PFSK-1 (cell line): Measurements from ENCODE around the genes WDFY2 and SUGT1.

DNA sequence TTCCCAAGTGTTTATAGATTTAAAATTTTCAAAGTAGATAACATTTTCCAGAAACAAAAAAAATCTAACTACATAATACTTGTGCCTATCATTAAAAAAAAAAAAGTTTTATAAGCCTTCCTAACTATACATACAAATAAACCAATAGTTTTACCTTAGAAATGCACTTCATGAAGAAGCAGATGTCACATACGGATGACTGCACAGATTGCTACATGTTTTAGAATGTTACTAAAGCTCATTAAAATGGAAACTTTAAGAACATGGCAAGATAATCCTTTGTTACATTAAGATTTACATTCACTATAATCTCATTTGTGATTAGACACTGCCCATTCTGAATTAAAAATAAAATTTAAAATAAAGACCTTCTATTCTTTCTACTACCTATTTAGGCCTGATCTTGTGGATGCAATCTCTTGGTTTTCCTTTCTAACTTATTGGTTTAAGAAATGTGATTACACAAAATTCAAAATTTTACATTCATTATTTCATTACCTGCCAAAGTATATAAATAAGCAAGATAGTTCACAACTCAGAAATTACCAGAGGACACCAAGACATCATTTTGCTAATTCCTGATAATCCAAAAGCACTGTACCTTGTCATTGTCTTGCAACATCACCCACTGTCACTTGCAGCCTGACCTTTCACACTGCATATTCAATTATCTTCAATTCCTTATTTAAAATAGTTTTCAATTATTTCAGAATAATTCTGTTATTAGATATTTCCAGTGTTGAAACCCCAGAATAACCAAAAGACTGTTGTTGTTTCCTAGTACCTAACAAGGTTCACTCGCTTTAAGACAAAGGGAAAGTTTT lies 14.4 kb downstream of the INTS6 start:
- RRBS, result no CpG with 5 or more reads among the region's 2 CpGs

DNA sequence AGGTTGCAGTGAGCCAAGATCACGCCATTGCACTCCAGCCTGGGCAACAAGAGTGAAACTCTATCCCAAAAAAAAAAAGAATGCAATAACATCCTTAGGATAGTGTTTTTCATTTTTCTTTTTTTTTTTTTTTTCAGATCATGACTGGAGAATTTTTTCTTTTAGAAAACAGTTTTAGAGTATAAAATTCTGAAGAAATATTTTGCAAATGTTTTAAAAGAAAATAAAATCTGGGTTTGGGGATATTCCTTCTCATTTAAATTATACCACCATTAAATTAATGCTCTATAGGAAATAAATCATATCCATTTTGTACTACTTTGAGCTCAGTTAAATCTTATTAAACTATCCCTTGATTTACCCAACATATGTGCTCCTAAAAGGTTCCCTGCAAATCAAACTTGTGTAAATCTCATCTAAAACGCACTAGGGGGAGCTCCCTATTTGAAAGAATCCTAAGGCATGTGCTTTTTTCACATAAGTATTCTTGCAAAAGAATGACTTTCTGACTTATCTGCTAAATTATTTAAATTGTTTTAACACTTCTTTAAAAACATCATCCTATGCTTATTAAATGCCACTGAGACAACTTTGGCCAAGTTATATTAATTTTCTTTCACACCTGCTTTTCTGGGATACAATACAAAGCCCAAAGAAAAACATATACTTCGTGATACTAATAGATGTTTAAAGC lies 8.0 kb downstream of the INTS6 start:
- RRBS, result no CpG with 5 or more reads among the region's 3 CpGs

- RRBS, result no CpG with 5 or more reads among the region's 3 CpGs
These were observed 64.5 kb upstream of the WDFY2 start for GRCh38 chr13:51519608-51520283.

GRCh38 chr13:51584392-51585313 lies at the start of gene WDFY2:
Gene WDFY2, plus strand, starts transcription at chr13:51584462.
- RRBS, result 2% methylated on average over 28 of the region's 84 CpGs

DNA sequence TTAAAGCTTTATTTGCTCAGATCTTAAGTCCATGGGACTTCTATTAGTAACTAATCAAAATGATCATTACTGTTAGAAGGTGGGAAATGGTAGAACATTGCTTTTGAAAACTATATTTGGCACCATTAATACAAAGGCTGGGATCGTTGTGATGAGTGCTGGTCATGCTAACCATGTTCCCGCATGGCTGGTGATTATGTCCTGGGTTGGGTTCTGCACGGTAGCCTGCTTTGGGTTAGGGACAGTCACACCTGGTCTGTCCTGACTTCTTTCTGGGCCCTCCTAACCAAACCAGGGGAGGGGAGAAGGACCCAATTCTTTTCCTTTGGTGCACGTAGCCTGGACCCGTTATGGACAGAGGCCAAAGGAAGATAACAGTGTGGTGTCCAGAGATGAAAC lies 51.7 kb downstream of the DHRS12 start:
- RRBS, result no CpG with 5 or more reads among the region's 5 CpGs

DNA sequence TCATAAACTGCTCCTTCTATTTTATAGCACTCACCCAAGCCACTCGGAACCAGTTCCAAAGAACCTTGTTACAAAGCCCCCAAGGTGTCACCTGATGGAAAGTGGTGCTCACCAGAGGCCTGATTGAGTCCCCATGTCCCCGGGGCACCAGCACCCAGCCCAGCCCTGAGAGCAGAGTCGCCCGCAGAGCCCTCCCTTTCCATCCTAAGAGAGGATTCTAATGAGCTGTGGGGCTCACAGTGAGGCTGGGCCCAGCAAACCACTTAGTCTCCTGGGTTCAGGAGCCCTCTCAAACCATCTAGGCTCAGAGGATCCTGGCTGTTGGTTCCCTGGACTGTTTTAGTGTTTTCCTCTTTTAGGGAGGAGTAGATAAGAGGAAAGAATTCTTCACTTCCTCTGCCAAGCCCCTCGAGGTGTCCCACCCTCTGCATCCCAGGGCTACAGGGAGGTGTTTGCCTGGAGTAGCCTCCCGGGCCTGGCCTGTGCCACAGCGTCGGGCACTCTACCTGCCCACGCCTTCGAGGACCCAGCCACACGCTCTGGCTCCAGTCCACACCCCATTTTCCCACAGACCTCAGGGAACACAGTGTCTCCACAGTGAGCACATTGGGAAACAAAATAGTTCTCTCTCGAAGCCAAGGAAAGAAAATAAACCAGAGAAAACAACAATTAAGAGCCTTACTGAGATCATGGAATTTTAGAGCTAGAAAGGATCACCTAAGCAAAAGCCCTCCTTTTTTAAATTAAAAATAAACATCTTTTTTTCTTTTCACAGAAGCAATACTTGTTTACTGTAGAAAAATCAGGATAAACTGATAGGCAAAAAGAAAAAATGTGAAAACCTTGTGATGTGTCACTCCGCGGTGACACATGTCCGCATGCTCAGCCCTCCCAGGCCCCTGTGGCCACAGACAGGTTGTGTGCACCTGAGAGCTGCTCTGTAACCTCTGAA lies 34.3 kb downstream of the DHRS12 start:
- RRBS, result no CpG with 5 or more reads among the region's 15 CpGs

DNA sequence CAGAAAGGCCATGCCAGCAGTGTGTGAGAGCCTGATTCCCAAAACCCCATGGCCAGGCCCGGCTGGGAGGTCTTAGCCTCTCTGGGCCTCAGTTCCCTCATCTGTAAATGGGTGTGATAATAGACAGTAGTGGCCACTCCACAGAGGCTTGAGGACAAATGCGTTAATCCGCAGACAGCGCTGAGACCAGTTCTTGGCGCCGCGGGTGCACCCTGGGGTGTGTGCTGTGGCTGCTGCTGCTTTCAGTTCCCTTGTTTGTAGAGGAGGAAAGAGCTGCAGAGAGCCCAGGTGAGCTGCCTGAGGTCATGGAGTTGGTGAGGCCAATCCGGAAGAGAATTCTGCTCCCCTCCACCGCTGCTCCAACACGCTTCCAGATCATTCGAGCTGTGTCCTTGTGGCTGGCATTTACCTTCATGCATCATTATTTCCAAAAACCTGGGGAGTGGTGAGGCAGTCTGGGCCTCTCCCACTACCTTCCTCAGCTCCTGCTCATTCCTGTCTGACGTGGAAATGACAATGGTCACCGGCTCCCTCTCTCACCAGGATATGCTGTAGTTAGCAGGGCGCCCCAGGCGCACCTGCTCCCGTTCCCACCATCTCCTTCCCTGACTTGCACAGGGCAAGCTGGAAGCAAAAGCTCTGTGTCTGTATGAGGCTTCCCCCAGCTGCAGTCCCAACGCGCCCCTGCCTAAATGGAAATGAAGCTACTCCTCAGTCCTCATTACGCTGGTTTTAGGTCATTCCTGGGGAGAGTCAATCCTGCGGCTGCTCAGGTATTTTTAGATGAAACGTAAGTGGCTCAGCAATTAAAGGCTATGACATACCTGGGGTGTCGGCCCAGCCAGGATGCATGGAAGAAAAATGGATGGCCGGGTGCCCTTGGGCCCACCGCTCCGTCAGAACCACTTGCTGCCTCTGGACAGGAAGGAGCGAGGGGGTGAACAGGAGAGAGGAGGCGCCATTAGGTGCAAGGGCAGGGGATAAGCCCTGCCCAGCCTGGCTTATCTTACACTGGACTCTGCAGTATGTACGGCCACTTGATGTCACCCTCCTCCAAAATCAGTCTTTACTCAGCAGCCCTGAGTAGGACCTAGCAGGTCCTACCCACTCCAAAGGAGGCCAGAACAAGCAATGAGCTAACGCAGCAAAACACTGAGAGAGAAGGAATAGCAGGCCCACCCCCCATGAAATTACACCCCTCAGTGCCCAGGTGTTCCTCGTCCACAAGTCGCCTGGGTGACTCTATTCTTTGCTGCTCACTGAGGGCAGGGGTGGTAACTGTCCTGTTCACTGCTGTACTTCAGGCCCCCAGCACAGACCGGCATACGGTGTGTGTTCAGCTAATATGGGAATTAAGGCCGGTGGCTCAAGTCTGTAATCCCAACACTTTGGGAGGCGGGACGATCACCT lies 32.5 kb downstream of the DHRS12 start:
- RRBS, result no CpG with 5 or more reads among the region's 36 CpGs

- RRBS, result no CpG with 5 or more reads among the region's 4 CpGs
These were observed 17.7 kb upstream of the DHRS12 start for GRCh38 chr13:51821504-51822167.

DNA sequence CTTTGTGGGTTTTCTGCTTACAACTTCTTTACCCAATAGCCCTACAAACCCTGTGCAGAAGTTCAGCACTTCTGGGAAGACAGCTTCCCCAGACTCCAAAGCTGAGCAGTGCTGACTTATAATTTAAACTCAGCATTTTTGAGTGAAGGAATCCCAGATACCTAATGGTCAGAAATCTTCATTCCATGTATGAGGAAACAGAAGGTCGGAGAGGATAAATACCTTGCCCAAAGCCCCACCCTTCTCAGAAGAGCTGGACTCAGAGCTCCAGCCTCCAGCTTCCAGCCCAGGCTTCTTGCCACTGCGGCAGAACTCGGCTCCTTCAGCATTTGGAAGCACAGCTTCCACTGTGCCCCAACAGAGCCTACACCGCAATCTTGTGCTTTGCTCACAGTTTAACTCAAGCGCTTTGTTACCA lies 49.2 kb downstream of the ATP7B start:
- RRBS, result no CpG with 5 or more reads among the region's 5 CpGs

GRCh38 chr13:51978869-51979481 lies 32.3 kb downstream of the ATP7B start:
- RRBS, result no CpG with 5 or more reads among the region's 4 CpGs

GRCh38 chr13:52275558-52275864 lies 116.1 kb upstream of the NEK3 start:
- RRBS, result no CpG with 5 or more reads among the region's 8 CpGs

DNA sequence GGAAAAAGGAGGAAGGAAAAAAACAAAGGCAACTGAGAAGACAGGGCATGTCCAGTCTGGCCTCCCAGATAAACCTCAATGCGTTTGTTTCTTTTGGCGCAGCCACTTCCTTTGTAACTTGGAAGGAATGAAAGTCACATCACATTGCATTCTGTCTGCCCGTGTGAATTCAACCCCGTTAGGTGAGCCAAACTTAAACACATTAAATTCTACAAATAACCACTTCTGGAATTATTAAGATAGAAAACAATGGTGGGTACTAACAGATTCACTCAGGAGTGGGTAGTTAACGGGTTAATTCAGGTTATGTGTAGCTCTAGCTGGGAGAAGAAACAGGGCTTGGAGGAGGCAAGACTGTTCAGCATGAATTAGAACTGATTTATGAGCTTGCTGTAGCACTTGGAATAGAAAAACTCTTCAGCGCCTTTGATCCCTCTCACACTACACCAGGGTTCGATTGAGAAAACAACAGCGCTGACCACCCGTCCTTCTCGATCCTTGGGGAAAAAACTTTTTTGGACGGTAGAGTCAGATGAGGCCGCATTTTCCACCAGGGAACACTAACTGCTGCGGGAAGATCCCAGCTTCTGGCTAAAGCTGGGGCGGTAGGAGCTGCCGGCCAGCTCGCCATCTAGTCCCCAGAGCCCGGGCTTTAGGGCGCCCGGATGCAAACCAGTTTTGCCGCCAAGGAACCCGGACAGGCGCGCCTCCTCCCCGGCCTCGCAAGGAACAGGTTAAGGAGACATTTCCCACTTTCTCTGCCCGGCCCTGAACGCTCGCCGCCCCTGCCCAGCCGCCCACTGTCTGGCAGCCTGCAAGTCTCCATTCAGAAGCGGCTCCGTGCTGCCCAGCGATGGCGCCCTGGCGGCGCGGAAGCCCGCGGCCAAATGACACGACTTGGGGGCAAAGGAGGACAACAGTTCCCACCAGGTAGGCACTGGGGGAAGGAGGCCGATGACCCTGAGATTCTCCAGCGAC lies 42.7 kb upstream of the HNRNPA1L2 start:
- RRBS, result no CpG with 5 or more reads among the region's 42 CpGs

- RRBS, result no CpG with 5 or more reads among the region's 57 CpGs
These were observed at the start of gene SUGT1 for GRCh38 chr13:52652514-52653389. Gene SUGT1, plus strand, starts transcription at chr13:52652836.

DNA sequence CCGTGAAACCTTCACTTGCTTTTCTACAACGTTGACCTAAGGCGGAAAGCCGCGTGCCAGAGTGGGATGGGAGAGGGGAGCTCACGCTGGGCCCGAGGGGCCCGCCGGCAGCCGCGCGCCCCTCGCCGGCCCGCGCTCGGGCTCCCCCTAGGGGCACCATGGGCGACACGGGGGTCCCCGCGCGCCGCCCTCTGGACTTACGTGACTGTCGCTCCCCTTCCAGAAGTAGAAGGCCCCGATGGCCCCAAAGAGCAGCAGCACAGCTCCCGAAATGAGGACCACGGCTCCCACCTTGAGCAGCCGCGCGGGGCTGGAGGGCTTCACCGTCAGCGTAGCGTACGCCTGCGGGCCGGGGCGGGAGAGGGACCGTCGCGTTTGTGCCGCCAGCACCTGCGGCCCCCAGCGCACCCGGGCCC lies 782 bp downstream of the CNMD start:
- RRBS, result 86% methylated on average over 9 of the region's 45 CpGs

GRCh38 chr13:54511244-54511829 lies 1482.7 kb downstream of the OLFM4 start:
- RRBS, result no CpG with 5 or more reads among the region's 5 CpGs

DNA sequence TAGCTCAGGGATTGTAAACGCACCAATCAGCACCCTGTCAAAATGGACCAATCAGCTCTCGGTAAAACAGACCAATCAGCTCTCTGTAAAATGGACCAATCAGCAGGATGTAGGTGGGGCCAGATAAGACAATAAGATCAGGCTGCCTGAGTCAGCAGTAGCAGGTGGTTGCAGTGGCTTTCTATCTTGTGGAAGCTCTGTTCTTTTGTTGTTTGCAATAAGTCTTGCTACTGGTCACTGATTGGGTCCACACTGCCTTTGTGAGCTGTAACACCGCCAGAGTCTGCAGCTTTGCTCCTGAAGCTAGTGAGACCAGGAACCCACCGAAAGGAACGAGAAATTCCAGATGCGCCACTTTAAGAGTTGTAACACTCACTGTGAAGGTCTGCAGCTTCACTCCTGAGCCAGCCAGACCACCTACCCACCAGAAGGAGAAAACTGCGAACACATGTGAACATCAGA lies 239.2 kb upstream of the PRR20A start:
- RRBS, result no CpG with 5 or more reads among the region's 7 CpGs

DNA sequence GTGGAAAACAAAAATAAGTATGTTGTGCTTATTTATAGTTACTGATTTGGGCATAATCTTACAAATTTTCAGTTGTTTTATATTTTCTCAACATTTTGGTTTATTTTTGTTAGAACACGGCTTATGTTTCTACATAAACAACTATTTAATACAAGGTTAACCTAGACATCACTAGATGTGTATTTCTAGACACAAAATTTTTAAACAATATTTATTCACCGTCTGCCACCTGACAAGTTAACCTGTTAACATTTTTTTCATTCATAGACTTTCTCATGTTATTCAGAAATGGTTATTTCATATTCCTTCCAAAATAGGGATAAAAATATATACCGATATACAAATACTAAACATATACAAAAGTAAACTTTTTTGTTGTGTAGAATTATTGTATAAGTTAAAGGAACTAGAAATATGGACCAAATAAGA lies 68.8 kb upstream of the PRR20A start:
- RRBS, result no CpG with 5 or more reads among the region's 3 CpGs

- RRBS, result no CpG with 5 or more reads among the region's 3 CpGs
These were observed 830.7 kb downstream of the DIAPH3 start for GRCh38 chr13:59332974-59333384.

GRCh38 chr13:59397836-59398619 lies 765.7 kb downstream of the DIAPH3 start:
- RRBS, result no CpG with 5 or more reads among the region's 6 CpGs

GRCh38 chr13:59638431-59638932 lies 525.2 kb downstream of the DIAPH3 start:
- RRBS, result no CpG with 5 or more reads among the region's 1 CpG